ENCODE measurements around a stretch of chr10.

GRCh38 chr10:71213772-71214811 is 1.7 kb downstream of the UNC5B start:
- RRBS = 45% methylated on average over 8 of the region's 33 CpGs

- RRBS = no CpG with 5 or more reads among the region's 11 CpGs
Measured at GRCh38 chr10:71232043-71232784, 19.8 kb downstream of the UNC5B start.

DNA sequence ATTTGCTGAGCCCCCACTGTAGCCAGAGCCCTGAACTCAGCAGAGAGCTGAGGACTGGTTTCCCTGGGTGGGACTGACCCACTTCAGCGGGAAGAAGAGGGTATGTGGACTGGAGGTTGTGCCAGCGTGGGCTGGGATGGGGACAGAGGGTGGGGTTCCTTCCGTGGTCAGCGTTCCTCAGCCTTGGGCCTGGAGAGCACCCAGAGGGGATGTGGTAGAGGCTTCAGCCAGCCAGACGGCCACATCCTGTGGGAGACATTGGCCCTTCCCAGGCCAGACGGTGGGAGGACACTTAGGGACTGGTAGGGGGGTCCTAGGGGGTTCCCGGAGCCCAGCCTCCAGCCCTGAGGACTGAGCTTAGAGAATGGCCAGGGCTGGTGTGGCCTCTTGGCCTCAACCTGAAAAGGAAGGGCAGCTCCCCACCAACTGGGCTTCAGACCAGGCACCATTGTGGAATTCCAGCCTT is 23.0 kb downstream of the UNC5B start:
- RRBS = no CpG with 5 or more reads among the region's 7 CpGs

GRCh38 chr10:71260564-71261111 is 48.3 kb downstream of the UNC5B start:
- RRBS = no CpG with 5 or more reads among the region's 14 CpGs

DNA sequence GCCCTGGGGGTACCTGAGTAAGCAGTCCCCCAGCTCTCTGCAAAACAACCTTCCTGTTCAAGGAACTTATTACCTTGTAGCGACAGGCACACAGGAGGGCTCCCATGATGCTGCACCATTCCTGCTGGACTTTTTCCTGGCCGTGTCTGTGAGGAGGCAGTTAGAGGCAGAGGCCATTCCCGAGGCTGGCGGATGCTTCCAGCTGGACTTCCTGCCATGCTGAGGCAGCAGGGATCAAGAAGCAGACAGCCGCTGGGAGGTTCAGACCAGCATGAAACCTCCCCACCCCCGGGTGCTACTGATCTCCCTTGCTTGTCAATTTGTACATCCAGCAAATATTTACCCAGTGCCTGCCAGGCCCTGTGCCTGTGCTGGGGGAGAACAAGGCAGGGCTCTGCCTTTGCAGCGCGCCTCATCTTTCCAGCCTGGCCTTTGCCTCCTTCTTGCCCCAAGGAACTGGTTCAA is 28.8 kb downstream of the SLC29A3 start:
- RRBS = no CpG with 5 or more reads among the region's 8 CpGs

GRCh38 chr10:71547880-71548627 is 151.3 kb downstream of the CDH23 start:
- RRBS = 81% methylated on average over 6 of the region's 20 CpGs

DNA sequence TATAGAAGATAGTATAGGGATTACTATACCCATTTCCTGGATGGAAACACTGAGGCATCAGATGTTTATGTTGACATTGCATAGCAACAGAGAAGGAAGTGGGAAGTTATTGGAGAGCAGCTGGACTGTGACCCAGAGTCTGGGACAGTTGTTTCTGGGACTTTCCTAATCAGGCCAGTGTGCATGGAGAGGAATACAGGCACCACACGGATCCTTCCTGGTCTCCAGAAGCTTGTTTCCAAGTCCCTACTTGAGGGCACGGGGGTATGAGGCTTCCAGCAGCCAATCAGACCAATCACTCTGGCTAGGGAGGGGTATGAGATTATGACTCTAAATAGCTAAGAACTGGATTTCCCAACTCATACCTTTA is 158.1 kb downstream of the CDH23 start:
- RRBS = no CpG with 5 or more reads among the region's 2 CpGs

DNA sequence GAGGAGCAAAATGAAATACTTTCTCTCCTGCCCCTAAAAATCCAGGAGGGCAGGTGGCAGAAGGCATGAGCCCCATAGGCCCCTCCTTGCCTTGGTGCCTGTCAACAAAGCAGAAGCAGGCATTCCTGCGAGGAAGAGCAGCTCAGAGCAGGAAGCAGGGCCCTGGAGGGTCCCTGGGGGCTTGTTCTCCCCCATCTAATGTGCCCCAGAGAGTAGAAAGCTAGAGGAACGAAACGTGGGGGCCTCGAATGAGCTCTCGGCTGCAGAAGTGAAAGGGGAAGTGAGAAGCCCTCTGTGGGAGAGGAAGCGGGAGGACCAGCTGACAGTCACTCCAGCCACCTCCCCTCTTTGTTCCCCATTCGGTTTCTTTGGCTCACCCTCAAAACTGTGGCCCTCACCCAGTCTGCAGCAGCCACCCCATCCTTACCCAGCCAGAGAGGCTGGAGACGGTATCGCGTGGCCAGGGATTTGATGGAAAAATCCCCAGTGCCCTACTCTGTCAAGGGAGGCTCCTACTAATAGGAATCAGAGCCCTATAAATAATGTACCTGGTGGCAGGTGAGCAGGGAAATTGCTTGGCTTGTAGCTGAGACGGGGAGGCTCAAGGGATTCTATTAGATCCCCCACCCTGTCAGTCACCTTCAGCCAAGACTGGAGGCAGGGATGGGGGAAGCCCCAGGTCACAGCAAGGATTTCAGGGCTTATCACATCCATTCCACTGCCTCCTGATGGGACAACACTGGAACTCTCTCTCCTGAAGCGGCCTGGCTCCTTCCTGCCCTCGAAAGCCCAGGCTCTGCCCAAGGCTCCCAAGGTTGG is 24.9 kb downstream of the C10orf105 start:
- RRBS = no CpG with 5 or more reads among the region's 13 CpGs

- RRBS = no CpG with 5 or more reads among the region's 7 CpGs
Measured at GRCh38 chr10:71729275-71729724, 9.7 kb upstream of the C10orf105 start.

DNA sequence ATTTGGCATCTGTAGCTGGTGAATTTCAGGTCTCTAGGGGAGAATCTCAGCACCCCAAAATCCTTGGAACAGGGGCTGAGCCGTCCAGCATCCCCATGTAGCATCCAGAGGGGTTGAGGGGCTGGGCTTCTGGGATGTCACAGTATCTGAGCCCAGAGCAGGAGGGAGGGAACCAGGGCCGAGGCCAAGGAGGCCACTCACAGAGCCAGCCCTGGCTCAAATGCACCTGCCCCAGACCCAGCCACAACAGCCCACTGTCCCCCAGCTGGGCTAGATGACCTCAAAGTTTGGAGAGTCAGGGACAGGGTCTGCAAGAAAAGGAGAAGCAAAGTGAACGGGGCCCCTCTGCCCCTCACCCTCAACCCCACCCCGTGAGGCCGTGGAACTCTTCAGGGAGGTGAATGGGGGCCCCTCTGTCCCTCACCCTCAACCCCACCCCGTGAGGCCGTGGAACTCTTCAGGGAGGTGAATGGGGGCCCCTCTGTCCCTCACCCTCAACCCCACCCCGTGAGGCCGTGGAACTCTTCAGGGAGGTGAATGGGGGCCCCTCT is 22.3 kb downstream of the VSIR start:
- RRBS = no CpG with 5 or more reads among the region's 9 CpGs

DNA sequence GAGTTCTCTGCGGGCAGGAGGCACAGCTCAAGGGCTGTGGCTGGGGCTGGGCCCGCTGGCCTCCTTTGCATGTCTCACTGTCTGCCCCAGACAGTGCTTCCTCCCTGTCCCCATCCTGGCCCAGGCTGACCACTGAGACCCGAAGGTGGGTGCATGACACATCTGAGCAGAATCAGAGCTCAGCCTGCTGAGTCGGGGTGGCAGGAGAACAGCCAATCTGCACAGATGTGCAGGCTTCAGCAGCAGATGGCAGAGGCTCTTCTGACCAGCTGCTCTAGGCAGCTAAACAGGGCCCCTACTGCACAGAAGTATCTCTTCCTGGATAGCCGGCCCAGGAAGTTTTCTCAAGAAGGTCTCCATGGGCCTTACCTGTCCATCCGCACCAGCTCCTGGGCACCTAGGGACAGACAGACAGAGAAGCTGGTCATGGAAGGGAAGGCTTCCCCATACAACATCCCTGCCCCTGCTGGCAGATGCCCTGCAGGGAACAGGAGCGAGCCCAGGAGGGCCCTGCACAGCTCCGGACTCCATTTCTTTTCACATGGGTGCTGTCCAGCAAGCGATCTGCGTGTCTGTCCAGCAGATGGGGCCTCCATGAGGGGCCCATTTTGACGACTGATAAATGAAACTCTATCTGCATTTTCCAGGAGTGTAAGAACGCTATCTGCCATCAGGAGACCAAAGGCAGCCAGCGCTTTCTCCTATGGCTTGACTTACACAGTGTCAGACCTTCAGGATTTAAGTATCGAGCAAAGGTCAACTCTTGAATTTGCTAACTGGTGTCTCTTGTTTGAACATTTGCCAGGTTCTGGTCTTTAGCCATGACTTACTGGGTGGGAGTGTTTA is 20.5 kb downstream of the VSIR start:
- RRBS = no CpG with 5 or more reads among the region's 14 CpGs

GRCh38 chr10:71757289-71758146 is 15.8 kb downstream of the VSIR start:
- RRBS = no CpG with 5 or more reads among the region's 14 CpGs

DNA sequence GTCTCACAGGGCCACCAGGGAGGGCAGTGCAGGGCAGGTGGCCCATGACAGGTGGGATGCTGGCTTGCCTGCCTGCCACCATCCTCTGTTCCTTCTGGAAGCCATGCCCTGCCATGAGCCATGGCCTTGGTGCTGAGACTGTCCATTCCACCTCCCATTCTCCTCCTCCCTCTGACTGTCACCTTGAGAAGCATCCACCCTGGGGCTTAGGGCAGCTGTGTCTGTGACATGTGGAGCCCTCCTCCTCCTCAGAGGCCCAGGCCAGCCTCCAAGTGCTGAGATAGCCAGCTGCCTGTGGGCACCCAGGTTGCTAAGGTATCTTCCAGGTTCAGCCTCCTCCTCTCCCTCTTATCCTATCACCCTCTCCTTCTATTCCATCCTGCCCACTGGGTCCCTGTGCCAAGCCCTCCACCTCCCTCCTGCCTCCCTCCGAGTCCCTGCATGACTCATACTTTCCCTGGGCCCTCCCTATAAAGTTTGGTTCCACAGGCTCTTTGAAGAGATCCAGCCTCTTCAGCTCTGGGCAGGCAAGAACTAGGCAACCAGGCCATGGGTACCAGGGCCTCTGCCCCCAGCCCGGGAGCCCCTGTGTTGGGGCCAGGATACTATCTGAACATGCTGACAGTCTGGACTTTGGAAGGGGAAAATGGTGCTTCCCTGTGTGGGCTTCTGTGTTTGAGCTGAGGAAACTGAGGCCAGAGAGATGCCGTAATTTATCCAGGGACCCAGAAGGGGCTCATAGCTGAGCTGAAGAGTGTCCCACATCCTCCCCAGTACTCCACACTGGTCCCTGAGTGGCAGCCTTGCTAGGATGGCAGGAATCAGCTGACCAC is 1.2 kb downstream of the VSIR start:
- RRBS = no CpG with 5 or more reads among the region's 3 CpGs

DNA sequence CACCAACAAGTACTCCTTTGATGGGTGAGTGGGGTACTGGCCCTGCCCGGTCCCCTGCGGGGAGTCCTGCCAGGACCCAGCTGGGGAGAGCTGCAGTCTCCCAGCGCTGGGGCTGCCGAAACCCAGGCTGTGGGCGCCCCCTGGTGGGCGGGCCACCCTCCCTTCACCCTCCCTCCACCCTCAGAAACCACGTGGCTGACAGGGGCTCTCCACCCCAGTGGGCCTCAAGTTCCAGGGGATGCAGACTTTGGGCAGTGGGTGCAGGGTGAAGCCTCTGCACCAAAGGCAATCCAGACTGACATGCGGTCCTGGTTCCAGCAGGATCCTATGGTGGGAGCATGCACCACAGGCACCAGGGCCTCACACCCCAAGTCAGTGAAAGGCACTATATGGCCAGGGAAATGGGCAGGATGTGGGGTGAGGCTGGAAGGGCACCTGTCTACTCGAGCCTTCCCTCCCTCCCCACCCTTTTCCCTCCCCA is 38.7 kb upstream of the VSIR start:
- RRBS = no CpG with 5 or more reads among the region's 9 CpGs

GRCh38 chr10:71831042-71831673 is 19.9 kb downstream of the PSAP start:
- RRBS = no CpG with 5 or more reads among the region's 6 CpGs

DNA sequence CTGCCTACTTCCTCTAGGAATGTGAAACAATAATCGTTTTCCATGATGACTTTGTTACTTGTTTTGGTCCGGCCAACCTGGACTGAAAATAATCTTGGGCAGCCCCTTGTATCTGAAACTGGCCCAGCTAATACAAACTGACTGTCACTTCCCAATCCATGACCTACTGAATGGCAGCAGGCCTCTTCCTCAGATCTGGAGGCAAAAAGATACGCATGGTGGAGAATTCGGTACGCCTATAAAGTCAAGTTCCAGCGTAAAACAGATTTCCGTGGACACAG is 14.3 kb downstream of the PSAP start:
- RRBS = no CpG with 5 or more reads among the region's 7 CpGs

GRCh38 chr10:71853837-71854378 is 2.9 kb upstream of the PSAP start:
- RRBS = no CpG with 5 or more reads among the region's 7 CpGs

GRCh38 chr10:71858169-71858662 is 7.2 kb upstream of the PSAP start:
- RRBS = no CpG with 5 or more reads among the region's 6 CpGs

DNA sequence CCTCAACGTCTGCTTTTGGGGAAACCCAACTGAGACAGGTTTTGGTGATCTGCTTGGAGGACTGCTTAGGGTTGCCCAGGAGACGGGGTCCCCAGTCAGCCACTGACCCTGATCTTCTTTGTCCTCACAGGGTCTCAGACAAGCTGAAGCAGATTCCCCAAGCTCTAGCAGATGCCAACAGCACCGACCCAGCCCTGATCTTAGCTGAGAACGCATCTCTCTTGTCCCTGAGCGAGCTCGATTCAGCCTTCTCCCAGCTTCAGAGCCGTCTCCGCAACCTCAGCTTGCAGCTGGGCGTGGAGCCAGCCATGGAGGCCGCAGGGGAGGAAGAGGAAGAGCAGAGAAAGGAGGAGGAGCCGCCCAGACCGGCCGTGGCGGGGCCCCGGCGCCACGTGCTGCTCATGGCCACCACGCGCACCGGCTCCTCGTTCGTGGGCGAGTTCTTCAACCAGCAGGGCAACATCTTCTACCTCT is 42.9 kb downstream of the CHST3 start:
- RRBS = 82% methylated on average over 9 of the region's 23 CpGs

DNA sequence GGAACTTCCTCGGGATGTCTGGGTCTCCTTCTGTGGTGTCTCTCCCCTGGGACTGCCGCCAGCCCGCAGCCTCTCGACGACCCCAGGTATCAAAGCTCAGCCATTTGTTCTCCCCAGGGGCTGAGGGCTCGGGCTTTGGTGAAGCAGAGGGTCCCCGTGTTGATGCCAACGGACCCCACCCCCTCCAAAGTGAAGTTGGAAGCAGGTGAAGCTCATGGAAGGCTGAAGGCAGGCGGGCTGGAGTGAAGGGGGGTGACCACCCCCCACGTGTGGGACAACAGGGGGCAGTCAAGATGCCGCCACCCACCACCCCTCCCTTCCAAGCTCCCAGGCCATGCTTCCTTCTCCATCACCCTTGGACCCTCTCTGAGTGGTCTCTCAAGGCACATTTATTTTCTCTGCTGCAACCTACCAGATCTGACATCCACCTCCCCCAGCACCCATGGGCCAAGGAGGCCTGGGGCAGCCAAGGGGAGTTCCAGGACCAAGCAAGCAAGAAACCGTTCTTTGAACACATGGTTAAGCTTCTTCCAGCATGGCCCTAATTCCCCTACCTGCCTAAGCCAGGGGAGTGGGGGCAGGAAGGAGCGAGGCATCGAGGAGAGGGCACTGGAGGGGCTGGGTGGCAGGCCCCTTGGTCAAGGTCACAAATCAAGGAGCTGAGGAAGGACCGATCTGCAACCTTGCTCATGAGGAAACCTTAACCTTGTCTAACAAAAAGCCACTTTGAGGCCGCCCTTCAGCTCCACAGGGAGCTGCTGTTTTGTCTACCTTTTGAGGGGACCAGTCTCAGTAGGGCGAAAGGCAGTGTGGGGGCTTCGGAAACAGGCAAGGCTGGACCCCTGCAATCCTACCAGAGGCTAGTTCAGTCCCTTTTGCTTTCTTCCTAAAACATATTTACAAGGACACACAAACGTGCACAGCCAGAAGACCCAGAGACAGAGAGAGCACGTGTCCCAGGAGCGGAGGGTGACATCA is 28.6 kb downstream of the SPOCK2 start:
- RRBS = no CpG with 5 or more reads among the region's 21 CpGs